Gastrocnemius medialis (tissue), 3 donors: ENCODE results near the genes NOTO, NAT8, STAMBP and BOLA3.

DNA sequence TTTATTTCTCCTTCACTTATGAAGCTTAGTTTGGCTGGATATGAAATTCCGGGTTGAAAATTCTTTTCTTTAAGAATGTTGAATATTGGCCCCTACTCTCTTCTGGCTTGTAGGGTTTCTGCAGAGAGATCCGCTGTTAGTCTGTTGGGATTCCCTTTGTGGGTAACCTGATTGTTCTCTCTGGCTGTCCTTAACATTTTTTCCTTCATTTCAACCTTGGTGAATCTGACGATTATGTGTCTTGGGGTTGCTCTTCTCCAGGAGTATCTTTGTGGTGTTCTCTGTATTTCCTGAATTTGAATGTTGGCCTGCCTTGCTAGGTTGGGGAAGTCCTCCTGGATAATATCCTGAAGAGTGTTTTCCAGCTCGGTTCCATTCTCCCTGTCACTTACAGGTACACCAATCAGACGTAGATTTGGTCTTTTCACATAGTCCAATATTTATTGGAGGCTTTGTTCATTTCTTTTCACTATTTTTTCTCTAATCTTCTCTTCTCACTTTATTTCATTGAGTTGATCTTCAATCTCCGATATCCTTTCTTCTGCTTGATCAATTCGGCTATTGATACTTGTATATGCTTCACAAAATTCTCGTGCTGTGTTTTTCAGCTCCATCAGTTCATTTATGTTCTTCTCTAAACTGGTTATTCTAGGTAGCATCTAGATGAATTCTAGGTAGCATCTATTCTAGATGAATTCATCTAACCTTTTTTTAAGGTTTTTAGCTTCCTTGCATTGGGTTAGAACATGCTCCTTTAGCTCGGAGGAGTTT, 151.2 kb upstream of the CYP26B1 start:
- PRO-cap = no peak
- RAMPAGE, long total RNA, 3 experiments = no peak in any of the 3 experiments

DNA sequence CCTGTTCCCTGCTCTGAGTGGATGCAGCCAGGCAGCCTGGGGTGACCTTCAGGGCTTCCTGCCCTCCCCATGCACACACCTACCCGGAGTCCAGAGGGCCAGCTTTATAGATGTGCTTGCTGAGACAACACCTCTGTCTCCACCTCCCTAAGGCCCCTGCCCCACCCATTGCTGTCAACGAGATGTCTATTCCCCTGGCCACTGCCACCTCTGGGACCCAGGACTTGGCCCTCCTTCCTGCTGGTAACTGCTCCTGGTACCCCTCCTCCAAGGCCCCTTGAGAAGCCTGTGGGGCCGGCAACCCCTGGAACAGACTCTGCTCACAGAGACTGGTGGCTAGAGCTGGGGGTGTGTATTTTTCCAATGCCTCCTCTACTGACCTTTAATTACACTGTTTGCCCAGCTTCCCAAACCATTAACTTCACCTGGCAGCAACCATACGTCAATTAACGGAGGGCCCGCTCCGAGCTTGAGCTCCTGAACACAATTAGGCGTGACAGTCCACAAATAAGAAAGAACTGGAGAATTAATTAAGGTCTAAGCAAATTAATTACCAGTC, 66.3 kb downstream of the EMX1 start:
- PRO-cap = no peak
- RAMPAGE, long total RNA, 3 experiments = no peak in any of the 3 experiments

- PRO-cap = no peak
- RAMPAGE, long total RNA, 3 experiments = no peak in any of the 3 experiments
Observed at GRCh38 chr2:73033546-73034374, 37.8 kb downstream of the SFXN5 start.

GRCh38 chr2:73069827-73070374, 1.6 kb downstream of the SFXN5 start:
- PRO-cap = no peak
- RAMPAGE, long total RNA, 3 experiments = no peak in any of the 3 experiments

DNA sequence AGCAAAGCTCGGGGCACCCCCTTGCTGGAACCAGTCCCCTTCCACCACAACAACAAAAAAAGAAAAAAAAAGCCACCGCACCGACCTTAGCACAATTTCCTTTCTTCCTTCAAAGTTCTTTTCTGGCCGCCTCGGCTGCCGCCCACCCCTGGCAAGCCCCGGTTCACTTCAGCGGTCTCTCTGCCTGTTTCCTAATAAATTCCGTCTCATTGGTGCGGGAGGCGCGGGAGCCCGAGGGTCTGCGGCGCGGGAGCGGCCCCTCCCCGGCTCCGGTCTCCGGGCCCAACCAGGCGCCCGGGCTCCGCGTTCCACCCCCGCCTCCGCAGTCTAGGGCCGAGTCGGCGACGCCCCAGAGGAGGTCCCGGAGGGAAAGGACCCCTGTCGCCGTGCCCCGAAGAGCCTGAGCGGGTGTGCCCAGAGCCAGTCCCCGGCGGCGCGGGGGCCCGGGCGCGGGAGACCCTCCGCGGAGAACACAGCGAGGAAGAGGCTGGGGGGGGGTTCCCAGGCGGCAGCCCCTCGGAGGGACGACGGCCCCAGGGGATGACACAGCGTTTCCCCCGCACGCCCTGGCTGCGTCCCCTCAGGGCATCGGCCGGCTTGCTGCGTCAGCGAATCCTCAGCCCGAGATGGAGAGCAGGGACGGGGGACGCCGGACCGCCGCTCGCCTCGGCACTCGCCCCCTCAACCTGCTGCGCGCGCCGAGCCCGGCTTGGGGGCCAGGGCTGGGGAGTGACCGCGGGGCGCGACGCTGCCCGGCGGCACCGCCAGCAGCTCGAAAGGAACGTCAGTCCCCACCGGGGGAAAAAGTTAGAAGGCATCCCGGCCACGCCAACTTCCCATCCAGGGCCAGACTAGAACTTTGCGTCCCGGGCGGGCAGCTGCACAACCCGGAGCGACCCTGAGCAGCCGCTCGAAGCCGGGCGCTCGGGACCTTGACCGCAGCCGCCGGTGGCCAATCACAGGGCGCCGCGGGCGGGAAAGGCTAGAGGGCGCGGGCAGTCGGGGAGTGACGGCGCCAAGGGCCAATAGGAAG, 821 bp downstream of the SFXN5 start:
- PRO-cap = unidirectional peak, minus-strand start at position 301 of the sequence; bidirectional peak, plus-strand start outside the sequence, minus-strand start at position 950 of the sequence
- RAMPAGE, long total RNA, 3 experiments = no peak in any of the 3 experiments

- PRO-cap = no peak
- RAMPAGE, long total RNA, 3 experiments = no peak in any of the 3 experiments
Observed at GRCh38 chr2:73202073-73202732, at the start of gene NOTO. NOTO (plus strand) TSS chr2:73202574.

- PRO-cap = no peak
- RAMPAGE, long total RNA, 3 experiments = no peak in any of the 3 experiments
Observed at GRCh38 chr2:73248598-73249501, 14.7 kb downstream of the CCT7 start.

- PRO-cap = no peak
- RAMPAGE, long total RNA, 3 experiments = no peak in any of the 3 experiments
Observed at GRCh38 chr2:73284995-73285660, 850 bp upstream of the FBXO41 start.

- PRO-cap = no peak
- RAMPAGE, long total RNA, 3 experiments = no peak in any of the 3 experiments
Observed at GRCh38 chr2:73602074-73602548, 40.1 kb downstream of the NAT8 start.

- PRO-cap = no peak
- RAMPAGE, long total RNA, 3 experiments = no peak in any of the 3 experiments
Observed at GRCh38 chr2:73642322-73642617, at the start of gene NAT8. NAT8 (minus strand) TSS chr2:73642422.

- PRO-cap = unidirectional peak, plus-strand start at chr2:73828969
- RAMPAGE, long total RNA, 3 experiments = start-site peak on the plus strand in 3 of 3 experiments, at chr2:73828936-73829024 at its widest, 307 to 750 reads per replicate
Observed at GRCh38 chr2:73828506-73829700, at the start of gene STAMBP. STAMBP (plus strand) TSS chr2:73828961.

DNA sequence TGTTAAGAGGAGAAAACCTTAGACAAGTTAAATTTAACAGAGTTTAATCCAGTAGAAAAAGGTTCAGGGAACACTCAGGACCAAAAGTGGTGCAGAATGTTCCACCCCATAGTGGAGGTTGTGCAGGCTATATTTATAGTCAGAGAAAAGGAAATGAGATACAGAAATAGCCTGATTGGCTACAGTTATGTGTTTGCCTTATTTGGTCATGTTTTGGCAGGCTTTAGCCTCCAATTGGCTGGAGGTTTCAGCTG, 4.1 kb downstream of the STAMBP start:
- PRO-cap = no peak
- RAMPAGE, long total RNA, 3 experiments = no peak in any of the 3 experiments

GRCh38 chr2:73894740-73895824, 2.3 kb downstream of the ACTG2 start:
- PRO-cap = no peak
- RAMPAGE, long total RNA, 3 experiments = no peak in any of the 3 experiments

DNA sequence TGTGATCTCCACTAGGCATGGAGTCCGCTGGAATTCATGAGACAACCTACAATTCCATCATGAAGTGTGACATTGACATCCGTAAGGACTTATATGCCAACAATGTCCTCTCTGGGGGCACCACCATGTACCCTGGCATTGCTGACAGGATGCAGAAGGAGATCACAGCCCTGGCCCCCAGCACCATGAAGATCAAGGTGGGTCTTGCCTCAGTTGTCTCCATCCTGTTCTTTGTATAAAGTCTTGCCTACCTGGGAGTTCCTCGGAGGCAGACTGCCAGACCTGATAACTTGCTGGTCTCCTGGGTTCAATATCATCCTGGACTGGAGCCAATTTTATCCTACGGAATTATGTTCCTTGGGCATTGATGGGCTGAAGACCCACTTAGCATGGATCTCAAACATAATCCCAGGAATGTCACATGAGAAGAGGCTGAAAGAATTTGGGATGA, 10.1 kb upstream of the DGUOK start:
- PRO-cap = no peak
- RAMPAGE, long total RNA, 3 experiments = no peak in any of the 3 experiments

DNA sequence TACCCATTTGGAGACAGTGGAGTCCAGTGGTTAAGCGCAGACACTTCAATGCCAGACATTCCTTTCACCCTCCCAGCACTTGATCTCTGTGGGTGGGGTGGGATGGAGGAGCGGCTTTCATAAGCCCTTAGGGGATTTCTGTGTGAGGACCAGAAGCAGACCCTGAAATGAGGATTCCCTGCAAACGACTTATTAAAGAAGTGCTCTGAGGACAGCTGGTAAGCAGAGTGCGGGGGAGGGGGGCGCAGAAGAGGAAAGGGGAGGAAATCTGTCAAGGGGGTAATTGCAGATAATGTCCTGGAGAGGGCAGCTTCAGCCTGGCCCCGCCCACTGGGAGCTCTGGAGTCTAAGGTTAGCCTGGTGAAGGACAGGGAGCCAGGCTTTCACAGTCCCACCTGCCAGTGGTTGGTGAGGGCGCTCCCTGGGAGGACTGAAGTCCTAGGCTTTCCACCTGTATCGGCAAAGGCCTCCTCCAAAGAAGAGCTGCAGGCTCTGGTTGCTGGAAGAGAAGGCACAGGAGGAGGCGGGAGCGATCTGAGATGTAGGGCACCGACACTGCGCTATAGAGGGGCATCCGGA, 5.5 kb upstream of the DGUOK start:
- PRO-cap = no peak
- RAMPAGE, long total RNA, 3 experiments = no peak in any of the 3 experiments

GRCh38 chr2:73931270-73932078, 4.8 kb downstream of the DGUOK start:
- PRO-cap = no peak
- RAMPAGE, long total RNA, 3 experiments = no peak in any of the 3 experiments

DNA sequence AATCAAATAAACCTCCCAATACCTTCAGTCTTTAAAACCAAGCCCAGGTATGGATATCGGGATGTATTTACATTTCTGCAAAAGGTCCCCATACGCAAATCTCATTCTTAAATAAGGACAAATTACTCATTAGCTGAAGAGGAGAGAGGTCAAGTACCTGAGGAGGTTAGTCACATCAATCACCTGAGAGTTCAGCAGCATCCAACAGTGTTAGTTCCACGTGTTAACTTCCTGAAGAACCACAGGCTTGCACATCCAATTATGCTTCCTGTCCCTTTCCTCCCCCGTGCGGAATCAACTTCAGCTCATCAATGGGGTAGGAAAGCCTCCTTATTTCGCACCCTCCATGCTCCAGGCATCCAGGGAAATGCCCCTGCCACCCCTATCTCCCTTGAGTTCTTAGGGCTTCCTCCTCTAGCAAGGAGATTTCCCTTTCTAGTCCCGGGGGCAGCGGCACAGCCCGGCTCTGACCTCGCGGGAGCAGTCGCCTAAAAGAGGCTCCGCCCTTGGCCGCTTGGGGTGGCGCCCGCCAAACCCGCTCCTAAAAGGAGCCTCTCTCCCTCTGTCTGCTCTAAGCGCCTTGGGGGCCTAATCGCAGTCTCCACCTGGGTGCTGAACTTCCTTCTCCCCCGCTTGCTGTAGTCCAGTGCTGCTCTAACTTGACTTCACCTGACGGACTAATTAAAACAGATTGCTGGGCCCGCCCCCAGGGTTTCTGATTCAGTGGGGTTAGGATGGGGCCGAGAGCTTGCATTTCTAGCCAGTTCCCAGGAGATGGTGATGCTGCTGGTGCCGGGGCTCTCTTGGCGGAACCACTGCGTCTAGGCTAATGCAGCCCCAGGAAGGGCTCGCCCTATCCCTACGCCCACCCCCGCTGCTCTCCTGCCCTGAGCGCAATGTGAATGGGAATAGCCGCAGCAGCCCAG, 3.5 kb upstream of the TET3 start:
- PRO-cap = no peak
- RAMPAGE, long total RNA, 3 experiments = no peak in any of the 3 experiments

GRCh38 chr2:73983419-73983943, 1.2 kb upstream of the TET3 start:
- PRO-cap = no peak
- RAMPAGE, long total RNA, 3 experiments = no peak in any of the 3 experiments

- PRO-cap = no peak
- RAMPAGE, long total RNA, 3 experiments = no peak in any of the 3 experiments
Observed at GRCh38 chr2:74003906-74004391, 19.2 kb downstream of the TET3 start.

DNA sequence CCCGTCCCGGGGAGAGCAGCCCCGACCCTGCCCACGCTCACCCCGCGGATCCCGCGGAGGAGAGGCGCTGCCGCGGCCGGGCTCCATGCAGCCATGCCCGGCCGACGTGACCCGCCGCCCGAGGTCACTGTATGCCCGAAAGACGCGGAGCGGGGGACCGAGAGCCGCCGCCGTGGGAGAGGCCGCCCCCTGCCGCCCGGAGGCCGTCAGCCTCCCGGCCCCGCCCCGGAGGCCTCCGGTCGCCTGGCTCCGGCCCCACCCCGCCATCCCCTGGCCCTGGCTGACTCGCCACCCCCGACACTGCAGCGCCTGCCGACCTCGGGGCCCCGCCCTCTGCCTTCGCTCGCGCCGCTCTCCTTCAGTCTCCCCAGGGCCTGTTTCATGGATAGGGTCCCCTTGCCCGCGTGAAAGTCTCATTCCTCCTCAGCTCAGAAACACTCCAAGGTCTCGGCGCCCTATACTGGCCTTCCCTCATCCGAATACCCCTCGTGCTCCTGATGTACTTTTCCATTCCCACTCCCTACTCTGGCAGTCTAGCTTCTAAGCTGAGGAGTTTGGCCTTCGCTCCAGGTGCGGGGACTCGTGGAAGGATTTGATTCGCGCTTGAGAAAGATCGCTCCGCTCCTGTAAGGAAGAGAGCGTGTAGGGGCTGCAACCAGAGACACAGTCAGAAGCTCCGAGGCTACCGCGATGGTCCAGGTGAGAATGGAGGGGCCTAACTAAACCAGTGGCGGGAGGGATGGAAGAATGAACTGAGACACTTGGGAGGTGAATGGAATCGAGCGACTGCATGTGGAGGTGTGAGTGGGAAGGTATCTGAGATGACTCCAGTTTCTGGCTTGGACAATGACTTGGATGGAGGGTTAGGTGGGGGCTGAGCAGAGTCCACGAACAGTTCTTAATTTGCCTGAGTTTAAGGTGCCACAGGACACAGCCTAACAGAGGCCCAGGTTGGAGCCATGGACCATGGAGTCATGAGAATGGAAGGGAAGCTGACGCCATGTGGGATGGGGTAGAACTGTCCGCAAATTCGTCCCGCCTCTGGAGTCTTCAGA, at the start of gene BOLA3:
Gene BOLA3 (minus strand): TSS at position 133 of the 1,055 bp plus-strand sequence.
- PRO-cap = bidirectional peak, plus-strand start at position 303 of the sequence, minus-strand start at position 133 of the sequence
- RAMPAGE, long total RNA, 3 experiments = start-site peak on the minus strand in 3 of 3 experiments, centred at positions 118 to 124 of the sequence, 1,713 to 3,133 reads per replicate